Penis (tissue), 1 donor: ENCODE data around the genes KAT14 and DTD1.

- PRO-cap: bidirectional peak, plus-strand start at chr20:17969569, minus-strand start at chr20:17969519
Observed at GRCh38 chr20:17969250-17969712, 463 bp downstream of the MGME1 start.

DNA sequence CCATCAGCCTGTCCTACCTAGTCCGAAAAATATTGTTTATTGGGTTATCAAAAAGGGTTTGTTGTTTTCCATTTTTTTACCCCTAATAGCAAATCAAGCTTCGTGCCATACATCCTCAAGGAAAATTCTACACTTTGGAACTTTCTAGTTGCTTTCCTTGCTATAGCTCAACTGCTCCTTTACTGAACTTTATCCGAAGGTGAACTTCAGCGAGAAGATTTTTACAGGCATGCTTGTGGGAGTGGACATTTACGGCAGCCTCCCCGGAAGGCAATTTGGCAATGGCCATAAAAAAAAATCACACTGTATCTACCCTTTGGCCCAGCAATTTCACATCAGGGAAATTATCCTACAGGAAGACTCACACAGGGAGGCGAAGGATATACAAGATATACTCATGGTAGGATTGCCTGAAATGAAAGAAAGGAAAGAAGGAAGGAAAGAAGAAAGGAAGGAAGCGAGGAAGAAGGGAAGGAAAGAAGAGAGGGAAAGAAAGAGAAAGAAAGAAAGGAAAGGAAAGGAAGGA lies 25.9 kb downstream of the OVOL2 start:
- PRO-cap: no peak

DNA sequence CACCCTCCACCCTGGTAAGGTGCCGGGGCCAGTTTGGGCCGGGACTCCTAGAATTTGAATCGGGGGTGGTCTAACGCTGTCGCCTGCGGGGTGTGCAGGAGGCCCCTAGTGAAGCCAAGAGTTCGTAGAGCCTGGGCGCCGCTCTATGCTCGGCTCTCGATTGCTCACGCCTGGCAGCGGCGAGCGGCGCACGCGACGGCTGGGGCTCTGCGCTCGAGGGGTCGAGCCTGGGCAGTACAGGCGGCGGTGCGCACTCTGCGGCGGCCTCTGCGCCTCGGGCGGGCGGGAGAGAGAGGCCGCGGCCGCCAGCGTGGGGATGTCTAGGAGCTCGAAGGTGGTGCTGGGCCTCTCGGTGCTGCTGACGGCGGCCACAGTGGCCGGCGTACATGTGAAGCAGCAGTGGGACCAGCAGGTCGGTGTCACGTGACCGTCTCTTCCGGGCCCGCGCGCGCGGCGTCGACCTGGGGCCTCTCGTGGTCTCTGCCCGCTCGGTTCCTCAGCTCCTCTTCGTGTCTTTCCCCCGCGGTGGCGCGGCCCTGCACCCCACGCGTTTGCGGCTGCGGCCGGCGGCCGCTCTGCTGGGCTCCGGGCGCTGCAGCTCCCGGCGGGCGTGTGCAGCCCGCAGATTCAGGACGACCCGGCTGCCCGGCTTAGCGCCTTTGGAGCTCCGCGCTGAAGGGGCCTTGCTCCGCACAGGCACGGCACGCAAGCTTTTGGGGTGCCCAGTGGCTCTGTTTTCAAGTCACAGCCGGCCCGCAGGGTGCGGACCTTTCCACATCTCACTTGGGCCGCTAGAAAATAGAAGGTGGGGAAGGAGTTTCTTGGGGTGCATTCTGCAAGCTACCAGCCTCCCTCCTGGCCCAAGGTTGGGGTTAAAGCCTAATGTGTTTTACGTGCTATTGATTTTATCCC lies at the start of gene KAT14:
Gene KAT14, plus strand, starts transcription at position 224 of the 912 bp plus-strand sequence.
- PRO-cap: bidirectional peak, plus-strand start at position 212 of the sequence, minus-strand start at position 107 of the sequence; bidirectional peak, plus-strand start at position 458 of the sequence, minus-strand start at position 455 of the sequence

- PRO-cap: no peak
Observed at GRCh38 chr20:18142348-18142822, 4.7 kb downstream of the KAT14 start.

DNA sequence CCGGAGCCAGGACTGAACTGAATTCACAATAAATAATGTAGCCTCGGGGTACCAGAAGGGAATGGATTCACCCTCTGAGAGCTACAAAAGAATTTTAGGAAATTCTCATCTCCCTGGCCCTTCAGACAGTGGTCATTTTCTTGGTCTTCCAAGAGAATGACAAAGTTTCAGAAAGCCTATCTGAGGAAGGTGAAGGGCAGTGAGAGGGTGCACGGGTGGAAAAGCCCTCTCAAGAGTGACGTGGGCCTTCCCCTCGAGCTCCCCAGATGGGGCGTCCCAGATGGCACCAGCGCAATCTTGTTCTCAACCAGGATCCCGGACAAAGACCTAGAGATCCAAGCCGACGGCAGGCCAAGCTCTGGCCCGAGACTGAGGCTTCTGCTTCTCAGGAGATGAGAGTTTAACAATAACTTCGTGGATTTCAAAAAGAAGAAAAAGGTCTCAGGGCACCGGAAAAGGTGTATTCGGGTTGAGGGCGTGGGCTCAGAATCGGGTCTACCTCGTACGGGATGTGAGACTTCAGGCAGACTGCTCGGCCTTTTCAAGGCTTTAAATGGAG lies 797 bp upstream of the ZNF133 start:
- PRO-cap: no peak

DNA sequence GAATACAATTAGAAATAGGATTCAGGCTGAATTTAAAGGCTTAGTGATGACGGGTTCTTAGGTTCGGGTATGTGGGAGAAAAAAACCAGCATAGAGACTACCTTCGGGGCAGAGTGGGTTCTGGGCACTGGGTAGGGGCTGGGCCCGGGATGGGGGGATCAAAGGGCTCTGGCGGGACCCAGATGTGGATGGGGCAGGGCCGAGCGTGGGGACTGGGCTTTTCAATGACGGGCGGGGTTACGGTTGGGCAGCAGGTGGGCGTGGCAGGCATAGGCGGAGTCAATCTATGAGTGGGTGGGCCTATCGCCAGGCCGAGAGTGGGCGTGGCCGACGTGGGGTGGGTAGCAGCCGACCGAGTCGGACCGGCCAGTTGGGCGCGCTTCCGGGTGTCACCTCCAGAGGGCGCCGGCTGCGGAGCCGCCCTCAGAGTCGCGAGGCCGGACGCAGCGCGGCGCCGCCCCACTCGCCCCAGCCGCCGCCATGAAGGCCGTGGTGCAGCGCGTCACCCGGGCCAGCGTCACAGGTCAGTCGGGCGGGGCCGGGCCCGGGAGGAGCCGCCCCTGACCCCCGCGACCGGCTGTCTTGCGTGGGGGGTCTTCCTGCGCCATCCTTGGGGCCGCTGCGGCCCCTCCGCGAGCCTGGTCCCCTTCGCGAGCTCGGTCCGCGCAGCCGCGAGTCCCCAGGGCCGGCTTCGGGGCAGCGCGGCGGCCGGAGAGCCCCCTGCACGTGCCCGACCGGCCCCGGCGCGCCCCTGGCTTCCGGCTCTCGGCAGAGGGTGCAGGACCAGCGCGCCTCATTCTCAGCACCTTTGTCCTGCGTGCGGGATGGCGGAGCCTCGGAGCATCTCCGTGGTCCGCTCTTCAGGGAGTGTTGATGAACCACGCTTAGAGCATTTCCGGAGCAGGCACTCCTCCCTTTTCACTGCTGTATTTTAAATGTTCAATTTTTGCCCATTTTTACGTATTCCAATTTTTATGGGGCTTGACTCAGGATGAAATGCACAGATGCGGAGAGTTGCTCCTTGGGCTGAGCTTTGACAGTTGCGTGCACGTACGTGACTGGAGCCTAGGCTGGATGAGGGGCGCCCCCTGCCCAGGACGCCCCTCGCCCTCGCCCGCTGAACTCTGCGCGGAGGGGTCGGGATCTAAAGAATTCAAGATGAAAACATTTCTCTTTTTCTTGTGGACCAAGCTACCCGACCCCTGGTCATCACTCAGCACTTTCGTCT lies at the start of gene DTD1:
Gene DTD1, plus strand, starts transcription at position 462 of the 1,228 bp plus-strand sequence.
- PRO-cap: bidirectional peak, plus-strand start at position 398 of the sequence, minus-strand start at position 214 of the sequence; bidirectional peak, plus-strand start at position 527 of the sequence, minus-strand start at position 482 of the sequence

- PRO-cap: no peak
Observed at GRCh38 chr20:18983974-18984673, 170.5 kb downstream of the SCP2D1 start.

DNA sequence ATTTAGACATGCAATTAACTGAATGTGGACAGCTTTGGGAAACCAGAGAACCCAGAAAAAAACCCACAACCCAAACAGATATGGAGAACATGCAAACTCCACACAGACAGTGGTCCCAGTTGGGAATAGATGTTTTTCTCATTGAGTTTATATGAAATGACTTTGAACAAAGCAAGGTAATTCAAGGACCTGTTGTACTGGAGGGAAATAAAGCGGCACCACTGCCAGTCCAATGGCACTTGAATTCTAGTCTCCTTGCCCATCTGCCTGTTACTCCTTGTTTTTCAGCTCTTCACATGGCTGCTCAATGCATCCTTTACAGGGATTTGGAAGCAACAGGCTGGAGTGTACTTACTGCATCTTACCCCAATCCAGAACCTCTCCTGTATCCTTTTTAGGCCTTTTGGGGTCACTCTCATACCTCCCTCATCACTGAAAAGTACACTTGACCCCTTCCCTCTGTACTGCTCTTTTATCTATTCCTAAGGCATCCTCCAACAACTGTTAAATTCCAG lies 179.7 kb upstream of the SLC24A3 start:
- PRO-cap: no peak

DNA sequence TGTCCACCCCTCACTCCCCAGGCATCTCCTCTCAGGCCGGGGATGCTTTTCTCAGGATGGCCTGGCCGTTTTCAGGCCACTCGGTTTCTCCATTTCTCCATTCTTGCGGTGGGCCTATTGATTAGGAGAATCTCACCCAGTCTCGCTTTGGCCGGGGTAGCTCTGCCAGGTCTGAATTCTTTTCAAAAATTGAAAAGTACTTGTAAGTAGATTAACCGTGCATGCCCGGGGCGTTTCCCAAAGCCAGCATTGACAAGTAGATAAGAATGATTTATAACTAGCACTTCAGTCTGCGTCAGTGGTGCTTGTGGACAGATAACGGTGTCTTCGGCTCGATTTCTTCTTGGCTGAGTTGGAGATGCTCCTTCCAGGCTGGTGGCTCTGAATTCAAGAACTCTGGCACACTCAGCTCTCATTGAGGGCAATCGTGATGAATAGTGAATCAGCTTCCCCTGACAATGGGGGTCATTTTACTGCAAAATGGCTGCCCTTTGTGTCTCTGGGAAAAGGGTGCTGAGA lies 29.0 kb downstream of the SLC24A3 start:
- PRO-cap: no peak

DNA sequence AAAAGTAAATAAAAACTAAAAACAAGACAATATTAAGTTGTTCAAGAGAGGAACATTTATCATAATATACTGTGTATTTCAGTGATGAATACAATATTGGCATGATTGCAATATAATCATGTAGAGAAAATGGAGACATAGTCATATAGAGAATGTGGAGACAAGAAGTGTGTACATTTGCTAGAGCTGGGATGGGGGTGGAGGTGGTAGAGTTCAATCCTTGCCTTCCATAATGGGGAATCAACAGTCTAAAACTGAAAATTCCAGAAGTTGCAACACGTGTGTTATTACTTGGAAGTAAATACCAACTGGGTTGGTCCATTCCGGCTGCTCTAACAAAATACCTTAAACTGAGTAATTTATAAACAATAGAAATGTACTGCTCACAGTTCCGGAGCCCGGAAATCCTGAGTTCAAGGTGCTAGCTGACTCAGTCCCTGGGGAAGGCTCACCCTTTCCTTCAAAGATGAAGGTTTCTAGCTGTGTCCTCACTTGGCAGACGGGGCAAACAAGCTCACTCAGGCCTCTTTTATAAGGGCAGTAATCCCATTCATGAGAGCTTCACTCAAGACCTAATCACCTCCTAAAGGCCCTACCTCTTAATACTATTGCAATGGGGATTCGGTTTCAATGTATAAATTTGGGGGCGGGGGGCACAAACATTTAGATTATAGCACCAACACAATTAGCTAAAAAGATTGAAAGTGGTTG lies 59.0 kb downstream of the RIN2 start:
- PRO-cap: no peak

GRCh38 chr20:19823757-19824559 lies 65.9 kb downstream of the RIN2 start:
- PRO-cap: unidirectional peak, minus-strand start at chr20:19824067

DNA sequence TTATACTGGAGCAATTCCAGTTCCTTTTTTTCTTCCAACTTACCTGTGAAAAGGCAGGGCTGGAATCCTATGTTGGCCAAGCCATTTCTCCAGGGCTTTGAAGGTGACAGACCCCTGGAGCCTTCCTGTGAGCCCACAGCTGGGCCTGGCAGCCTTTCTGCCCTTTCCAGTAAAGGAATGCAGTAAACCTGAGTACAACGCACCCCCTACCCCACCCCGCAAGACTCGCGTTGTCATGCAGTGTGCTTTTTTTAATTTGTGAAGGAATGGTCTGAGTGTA lies 42.9 kb upstream of the NAA20 start:
- PRO-cap: no peak

DNA sequence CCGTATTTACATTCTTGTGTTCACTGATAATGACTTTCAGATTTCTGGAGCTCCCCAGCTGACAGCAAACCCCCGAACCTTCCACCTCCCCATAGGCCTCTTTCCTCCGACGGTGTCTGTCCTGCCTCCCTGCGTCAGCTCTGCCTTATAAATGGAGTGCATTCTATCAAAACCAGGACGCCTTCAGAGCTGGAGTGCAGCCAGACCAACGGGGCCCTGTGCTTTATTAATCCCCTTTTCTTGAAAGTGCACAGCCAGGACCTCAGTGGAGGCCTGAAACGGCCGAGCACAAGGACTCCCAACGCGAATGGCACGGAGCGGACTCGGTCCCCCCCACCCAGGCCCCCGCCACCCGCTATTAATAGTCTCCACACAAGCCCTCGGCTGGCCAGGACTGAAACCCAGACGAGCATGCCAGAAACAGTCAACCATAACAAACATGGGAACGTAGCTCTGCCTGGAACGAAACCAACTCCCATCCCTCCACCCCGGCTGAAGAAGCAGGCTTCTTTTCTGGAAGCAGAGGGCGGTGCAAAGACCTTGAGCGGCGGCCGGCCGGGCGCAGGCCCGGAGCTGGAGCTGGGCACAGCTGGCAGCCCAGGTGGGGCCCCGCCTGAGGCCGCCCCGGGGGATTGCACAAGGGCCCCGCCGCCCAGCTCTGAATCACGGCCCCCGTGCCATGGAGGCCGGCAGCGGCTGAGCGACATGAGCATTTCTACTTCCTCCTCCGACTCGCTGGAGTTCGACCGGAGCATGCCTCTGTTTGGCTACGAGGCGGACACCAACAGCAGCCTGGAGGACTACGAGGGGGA lies 42.3 kb upstream of the NAA20 start:
- PRO-cap: bidirectional peak, plus-strand start at position 177 of the sequence, minus-strand start at position 142 of the sequence; bidirectional peak, plus-strand start at position 510 of the sequence, minus-strand start at position 309 of the sequence

GRCh38 chr20:20005287-20006200 lies 11.6 kb upstream of the NAA20 start:
- PRO-cap: no peak

- PRO-cap: no peak
Observed at GRCh38 chr20:20197537-20197736, 145.1 kb downstream of the CFAP61 start.

- PRO-cap: no peak
Observed at GRCh38 chr20:20512271-20513260, 144.7 kb downstream of the INSM1 start.

GRCh38 chr20:20561724-20562665 lies 150.4 kb downstream of the RALGAPA2 start:
- PRO-cap: no peak

DNA sequence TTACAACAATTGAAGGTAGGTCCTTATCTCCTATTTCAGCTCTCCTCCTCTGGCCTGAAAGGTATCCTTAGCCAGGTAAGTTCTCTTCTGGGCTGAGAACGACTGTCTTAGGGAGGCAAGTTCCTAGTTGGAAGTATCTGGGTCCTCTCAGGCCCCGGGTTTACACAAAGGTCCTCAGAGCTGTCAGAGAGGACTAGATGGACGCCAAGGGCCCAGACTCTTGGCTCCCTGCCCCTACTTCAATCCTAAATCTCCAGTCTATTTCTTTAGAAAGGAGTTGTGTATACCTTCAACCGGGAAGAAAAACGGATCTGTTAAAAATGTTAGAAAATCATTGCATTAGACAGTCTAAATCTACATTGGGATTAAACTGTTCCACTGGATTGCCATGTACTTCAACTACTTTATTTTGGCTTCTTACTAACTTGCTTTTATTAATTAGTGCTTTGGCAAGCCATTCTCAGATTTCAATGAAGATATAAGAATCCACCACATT lies 109.5 kb downstream of the RALGAPA2 start:
- PRO-cap: no peak

DNA sequence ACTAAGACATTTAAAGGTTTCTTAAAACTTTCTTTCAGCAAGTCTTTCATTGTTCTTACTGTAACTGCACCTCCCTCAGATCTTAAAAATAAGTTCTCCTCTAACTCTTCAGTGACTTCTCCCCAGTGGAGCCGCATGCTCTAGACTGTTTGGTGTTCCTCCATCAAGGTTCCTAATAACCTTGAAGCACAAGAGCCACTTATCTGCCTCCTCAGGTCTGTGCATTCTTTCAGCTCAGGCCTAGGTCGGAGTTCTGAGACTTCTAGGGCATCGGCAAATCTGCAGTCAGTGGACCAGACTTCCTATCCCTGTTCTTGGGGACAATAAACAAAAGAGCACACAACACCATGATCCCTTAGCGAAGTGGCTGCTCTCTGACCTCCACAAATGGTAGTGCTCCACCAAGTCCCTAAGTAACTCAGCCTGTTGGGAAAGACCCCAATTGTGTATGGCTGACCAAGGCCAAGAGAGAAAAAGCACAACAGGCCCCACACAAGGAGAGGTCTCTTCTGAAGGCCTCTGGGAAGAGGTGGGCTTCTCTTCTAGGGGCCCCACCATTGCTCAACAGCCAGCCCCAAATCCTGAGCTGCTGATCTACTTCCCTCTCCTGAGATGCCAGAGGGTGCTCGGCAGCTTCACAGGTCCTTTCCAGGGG lies 77.9 kb downstream of the RALGAPA2 start:
- PRO-cap: no peak

DNA sequence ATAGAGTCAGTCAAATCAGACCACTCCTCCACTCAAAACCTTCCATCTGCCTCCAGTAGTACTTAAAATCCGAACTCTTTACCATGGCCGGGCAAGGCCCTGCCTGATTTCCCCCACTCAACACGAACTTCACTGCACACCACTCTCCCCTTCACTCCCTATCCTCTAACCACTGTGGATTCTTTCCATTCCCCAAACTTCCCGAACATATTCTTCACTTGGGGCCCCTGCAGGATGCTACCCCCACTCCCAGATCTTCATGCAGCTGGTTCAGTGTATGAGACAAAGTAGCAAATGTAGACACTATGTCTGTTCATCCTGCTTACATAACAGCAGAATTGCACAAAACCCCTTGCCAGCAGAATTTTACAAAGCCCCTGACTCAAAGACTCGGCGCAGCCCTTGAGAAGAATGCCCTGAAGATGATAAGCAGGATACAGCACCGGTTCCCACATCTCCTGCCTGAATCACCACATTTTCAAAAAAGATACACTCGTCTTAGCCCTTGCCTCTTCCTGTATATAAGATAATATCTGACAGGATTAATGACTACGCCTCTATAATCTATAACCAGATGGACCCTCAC lies 29.0 kb downstream of the RALGAPA2 start:
- PRO-cap: no peak